Ishikawa (cell line): ENCODE measurements around a stretch of chr17.

GRCh38 chr17:78268873-78270080 lies 37.8 kb downstream of the TMEM235 start:
- RRBS, result 50% methylated on average over 11 of the region's 39 CpGs

DNA sequence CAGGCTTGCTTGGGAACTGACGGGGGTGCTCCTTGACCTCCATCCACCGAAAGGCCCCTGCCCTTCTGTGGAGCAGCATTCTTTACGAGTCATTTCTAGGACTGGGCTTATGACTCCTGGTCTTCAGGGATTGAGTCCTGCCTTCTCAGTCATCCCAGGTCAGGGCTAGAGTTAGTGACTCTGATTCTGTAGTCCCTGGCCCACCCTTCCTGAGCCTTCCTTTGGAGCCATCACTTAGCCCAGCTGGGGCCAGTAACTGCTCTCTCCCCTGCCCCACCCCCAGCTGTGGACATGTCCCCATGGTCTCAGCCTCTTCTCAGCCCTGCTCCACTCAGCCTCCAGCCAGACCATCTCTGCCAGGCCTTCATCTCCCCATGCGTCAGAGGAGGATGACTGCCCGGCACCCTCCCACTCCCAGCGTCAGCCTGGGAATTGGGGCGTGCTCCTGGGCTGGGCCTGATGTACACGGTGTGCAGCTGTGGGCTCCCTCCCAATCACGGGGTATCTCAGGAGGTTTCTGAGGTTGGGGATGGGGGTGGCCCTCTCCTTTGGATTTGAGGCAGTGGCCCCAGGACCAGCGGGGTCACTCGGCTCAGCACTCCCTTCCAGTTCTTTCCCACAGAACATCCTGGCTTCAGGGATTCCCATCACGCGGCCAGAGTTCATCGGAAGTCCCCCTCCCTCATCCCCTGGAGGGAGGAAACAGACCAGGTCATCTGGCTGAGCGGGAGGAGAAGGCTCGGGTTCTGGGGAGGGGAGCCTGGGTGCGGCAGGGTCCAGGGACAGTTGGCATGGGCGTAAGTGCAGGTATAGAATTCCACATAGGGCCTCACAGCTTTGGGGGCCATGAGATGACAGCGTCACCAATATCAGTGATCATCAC lies 37.0 kb downstream of the SOCS3 start:
- RRBS, result no CpG with 5 or more reads among the region's 19 CpGs

DNA sequence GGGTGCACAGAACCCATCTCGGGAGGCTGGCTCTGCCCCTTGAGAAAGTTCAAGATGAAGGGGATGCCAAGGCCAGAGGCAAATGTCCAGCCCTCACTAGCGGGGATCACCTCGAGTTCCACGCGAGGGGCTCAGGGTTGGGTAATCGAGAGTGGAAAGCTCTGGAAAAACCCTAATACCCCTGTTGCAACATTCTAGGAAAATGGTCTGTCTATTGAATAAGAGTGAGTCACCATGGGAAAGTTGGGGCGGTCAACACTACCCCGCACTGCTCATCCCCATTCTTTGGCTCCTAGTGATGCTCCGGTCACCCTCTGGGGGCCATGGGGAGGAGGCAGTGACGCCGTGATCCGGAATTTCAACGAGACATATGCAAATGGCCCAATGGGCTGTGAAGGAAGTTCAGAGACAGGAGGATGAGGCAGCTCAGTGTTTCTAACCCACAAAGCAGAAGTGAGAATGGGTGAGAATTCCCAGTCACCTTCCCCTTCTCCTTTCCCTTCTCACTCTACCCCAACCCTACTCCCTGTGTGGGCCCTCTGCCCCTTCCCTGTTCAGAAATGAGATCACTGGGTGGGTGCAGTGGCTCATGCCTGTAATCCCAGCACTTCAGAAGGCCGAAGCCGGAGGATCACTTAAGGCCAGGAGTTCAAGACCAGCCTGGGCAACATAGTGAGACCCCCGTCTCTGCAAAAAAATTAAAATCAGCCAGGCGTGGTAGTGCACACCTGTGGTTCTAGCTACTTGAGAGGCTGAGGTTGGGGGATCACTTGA lies 22.4 kb downstream of the SOCS3 start:
- RRBS, result 85% methylated on average over 4 of the region's 17 CpGs

- RRBS, result 82% methylated on average over 2 of the region's 20 CpGs
Observed at GRCh38 chr17:78351382-78352158, 8.3 kb downstream of the SOCS3 start.

DNA sequence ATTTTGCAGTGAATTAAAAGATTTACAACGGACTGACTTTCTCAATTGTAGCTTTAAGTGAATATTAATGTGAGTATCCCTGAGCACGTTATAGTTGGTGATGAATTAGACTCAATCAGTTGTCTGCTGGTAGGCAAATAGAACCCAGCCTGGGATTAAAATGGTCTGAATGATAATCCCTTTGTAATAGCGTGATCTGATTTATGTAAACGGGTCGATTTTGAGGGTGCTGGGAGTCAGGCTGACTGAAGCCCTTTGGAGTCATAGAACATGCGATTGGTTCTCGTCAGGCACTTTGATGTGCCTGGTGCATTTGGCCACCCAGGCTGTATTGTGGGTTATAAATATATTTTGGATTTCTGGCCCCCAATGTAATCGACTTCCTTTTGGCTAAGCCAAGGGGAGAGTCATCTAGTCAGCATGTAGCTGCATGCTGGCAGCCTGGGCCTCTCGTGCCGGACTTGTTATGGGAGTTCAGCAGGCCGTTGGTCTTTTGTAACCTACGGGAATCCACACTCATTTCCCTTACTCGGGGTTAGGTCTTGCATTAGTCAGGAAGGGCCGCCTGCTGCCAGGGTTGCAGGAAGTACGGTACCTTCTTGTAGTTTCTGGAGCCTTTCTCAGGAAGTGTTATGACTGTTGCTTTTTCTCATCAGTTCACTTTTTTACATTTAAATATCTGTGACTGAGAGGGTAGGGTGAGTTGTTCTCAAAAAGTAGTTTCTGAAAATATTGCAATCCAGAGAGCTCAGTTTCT lies 5.5 kb downstream of the PGS1 start:
- RRBS, result no CpG with 5 or more reads among the region's 15 CpGs

DNA sequence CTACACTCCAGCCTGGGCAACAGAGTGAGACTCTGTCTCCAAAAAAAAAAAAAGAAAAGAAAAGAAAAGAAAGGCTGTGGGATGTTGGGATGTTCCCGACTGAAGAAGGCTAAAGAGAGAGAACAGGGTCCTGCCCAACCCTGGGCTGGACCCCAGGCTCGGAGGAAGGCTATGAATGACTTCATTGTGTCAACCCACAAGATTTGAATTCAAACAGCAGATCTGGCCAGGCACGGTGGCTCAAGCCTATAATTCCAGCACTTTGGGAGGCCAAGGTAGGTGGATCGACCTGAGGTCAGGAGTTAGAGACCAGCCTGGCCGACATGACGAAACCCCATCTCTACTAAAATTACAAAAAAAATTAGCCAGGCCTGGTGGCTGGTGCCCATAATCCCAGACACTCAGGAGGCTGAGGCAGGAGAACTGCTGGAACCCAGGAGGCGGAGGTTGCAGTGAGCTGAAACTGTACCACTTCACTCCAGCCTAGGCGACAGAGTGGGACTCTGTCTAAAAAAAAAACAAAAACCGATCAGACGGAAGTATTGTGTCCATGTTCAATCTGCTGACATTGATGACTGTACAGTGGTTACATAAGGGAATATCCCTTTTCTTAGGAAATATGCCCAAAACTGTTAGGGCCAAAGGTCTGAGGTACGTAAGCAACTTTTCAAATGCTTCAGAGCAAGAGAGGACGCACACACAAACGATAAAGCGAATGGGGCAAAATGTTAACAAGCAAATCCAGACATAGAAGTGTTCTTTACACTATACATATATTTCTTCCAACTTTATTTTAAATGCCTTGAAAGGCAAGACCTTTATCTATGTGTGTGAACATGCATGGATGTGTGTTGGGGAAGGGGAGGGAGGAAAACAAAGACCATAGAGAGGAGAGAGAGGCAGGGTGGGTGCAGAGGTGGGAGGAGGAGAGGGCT lies 69.7 kb upstream of the DNAH17 start:
- RRBS, result no CpG with 5 or more reads among the region's 14 CpGs

GRCh38 chr17:78665066-78665654 lies 88.0 kb upstream of the DNAH17 start:
- RRBS, result no CpG with 5 or more reads among the region's 19 CpGs

DNA sequence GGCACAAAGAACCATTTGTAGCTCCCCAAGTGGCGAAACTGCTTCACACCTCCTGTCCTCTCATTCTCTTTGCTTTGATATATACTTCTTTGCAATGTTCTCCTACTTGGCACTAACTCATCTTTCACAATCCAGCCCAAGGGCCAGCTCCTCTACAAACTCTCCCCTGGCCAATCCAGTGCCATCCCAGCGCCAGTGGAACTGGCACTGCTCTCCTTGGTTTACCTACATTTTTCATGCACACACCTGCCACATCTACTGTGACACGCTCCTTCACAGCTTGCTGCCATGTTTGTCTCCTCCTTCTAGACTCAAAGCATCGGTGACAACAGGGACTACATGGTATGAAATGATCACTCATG lies 12.8 kb downstream of the CYTH1 start:
- RRBS, result no CpG with 5 or more reads among the region's 4 CpGs

DNA sequence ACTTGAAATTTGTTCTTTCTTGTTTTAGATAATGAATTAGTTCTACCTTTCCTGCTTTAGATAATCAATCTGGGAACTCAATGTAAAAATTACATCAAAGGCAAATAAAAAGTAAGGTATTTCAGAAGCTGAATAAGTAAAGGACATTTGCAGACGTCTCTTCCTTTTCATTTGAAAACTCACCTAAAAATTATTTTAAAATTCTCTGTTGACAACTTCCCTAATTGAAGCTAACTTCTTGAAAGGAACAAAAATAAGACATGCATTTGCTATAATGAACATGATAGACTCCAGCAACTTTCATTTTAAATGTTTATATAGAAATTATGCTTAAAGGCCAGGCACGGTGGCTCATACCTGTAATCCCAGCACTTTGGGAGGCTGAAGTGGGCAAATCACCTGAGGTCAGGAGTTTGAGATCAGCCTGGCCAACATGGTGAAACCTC lies 6.5 kb downstream of the CYTH1 start:
- RRBS, result no CpG with 5 or more reads among the region's 2 CpGs

DNA sequence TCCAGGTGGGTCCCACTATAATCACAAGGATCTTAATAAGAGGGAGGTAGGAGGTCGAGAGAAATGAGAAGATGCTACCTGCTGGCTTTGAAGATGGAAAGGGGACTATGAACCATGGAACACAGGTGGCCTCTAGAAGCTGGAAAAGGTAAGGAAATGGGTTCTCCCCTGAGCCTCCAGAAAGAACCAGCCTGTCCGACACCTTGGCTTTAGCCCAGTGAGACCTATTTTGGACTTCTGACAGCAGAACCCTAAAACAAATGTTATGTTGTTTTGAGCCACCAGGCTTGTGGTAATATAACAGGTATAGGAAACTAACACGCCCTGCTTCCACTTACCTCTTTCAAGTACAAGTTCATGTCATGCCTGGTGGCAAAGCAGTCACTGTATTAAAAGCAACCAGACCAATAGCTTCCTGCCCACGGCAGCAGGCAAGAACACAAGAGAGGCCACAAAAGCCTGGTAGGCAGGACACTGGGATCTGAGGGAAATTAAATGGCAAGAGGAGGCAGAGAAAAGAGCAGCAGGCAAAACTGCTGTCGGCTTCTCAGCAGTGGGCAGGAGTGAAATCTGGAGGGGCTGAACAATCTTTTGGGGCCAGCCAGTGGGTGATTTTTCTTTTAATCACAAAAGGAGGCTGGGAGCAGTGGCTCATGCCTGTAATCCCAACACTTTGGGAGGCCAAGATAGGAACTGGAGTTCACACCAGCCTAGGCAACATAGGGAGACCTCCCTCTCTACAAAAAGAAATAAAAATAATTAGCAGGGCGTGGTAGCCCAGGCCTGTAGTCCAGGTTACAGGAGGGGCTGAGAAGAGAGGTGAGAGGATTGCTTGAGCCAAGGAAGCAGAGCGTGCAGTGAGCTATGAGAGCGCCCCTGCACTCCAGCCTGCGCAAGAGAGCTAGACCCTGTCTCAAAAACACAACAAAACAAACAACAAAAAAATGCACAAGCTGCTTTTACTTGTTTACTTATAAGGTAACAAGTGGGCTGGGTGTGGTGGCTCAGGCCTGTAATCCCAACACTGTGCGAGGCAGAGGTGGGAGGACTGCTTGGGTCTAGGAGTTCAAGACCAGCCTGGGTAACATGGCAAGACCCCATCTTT lies 2.1 kb downstream of the CYTH1 start:
- RRBS, result no CpG with 5 or more reads among the region's 10 CpGs

DNA sequence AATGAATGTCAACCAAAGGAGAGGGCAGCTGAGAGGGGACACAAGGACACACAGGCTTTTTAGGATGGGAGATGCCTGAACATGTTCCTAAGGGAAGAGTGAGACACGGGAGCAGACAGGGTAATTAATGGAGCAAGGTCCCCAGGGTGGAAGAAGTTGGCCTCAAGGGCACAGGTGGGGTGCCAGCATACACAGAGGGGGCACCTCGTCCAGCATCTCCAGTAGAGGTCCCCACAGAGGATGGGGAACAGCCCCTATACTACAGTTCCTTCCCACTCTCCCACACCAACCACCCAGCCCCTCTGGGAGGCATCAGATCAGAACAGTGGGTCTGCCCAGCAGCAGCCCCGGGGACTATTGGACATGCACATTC lies 10.1 kb upstream of the CYTH1 start:
- RRBS, result 92% methylated on average over 1 of the region's 3 CpGs

DNA sequence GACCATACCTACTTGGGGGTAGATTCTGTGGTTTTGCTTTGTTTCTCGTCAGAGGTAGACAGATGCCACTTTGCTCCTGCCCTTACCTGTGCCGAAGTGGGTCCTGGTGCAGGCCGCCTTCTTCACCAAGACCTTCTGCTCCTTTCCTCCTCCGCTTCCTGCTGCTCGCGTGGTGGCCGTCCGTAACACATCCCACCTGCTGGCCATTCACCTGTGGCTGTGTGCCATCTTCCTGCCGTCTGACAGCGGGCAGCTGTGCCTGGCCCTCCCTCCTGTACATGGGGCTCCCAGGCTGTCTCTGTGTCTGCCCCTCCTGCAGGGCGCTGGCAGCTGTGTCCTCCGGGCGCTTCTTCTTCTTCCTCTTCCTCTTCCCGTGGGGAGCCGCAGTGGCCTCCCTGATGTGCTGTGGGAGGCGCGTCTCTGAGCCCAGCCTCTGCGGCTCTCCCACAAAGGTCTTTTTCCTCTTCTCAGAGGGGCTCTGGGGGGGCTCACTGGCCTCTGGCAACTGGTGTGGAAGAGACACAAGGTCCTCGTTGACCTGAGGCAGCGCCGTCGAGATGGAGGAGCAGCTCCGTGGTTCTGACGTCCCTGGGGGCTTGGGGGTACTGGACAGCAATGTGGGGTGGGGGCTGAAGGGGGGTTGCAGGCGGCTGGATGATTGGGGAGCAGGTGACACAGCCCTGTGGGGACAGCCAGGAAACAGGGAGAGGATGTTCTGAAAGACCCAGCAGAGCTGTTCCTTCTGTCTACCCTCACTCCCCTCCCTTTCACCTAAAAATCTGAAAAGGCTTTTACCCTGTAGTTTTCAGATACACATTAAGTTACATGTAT lies 21.4 kb upstream of the CYTH1 start:
- RRBS, result no CpG with 5 or more reads among the region's 25 CpGs

DNA sequence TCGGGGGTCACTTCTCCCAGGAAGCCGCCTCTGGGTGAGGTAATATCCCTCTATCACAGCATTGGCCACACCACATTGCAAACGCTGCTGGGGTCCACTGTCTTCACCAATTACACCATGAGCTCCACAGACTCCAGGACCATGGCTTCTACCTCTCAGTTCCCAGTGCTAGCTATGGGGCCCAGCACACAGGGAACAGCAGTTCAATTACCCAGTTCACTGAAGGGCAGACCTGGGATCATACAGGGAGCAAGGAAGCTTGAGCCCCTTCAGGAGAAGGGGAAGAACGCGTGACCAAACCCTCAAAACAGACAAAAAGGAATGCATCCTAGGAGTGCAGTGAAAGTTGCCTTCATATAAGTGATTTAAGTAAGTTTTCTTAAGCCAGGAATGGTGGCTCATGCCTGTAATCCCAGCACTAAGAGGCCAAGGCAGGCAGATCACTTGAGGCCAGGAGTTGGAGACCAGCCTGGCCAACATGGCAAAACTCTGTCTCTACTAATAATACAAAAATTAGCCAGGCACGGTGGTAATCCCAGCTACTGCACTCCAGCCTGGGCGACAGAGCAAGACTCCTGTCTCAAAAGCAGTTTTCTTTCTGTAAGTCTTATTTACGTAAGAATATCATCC lies 14.6 kb downstream of the USP36 start:
- RRBS, result no CpG with 5 or more reads among the region's 8 CpGs

GRCh38 chr17:78827001-78827751 lies 13.4 kb downstream of the USP36 start:
- RRBS, result 93% methylated on average over 3 of the region's 21 CpGs

- RRBS, result 92% methylated on average over 1 of the region's 3 CpGs
Observed at GRCh38 chr17:78835774-78836090, 4.9 kb downstream of the USP36 start.

GRCh38 chr17:78854395-78855149 lies 14.0 kb upstream of the USP36 start:
- RRBS, result 87% methylated on average over 2 of the region's 12 CpGs

DNA sequence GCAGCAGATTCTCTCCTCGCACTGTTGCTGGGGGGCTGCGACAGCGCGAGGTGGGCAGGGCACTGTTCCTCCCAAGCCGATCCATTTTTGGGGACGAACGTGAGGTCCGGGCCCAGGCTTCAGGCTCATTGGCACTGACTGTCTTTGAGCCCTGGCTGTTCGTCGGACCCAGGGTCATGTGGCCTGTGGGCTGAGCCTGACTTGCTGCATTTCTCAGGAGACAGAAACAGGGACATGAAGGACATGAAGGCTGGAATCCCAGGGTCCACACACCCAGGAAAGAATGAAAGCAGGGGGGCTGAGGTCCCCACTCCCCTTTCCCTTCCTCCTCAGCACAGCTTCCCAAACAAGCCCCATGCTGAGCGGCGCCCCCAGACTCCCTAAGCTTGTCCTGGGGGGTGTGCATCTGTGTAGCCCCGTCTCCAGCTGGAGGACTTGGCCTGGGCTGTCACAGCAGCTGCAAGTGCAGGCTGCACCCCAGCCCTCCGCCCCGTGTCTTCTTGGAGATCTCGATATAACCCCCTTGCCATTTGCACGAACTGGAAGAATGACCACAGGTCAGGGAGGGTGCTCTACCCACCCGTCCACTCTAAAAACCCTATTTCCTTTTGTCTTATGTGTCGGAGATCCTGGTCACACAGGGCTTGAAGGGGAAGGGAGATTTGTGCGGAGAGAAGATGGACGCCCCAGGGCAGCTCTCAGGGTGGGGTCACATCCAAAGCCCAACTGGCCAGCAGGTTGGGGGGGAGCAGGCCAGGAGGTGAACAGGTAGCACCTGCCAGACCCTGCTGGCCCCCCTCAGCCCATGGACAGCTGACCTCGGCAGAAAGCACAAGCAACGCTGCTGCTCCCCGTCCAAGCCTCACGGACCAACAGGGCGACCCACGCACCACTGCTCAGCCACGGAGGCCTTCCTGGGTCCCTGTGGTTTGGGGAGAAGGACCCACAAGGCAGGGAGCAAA lies 18.5 kb downstream of the CEP295NL start:
- RRBS, result 83% methylated on average over 5 of the region's 28 CpGs

DNA sequence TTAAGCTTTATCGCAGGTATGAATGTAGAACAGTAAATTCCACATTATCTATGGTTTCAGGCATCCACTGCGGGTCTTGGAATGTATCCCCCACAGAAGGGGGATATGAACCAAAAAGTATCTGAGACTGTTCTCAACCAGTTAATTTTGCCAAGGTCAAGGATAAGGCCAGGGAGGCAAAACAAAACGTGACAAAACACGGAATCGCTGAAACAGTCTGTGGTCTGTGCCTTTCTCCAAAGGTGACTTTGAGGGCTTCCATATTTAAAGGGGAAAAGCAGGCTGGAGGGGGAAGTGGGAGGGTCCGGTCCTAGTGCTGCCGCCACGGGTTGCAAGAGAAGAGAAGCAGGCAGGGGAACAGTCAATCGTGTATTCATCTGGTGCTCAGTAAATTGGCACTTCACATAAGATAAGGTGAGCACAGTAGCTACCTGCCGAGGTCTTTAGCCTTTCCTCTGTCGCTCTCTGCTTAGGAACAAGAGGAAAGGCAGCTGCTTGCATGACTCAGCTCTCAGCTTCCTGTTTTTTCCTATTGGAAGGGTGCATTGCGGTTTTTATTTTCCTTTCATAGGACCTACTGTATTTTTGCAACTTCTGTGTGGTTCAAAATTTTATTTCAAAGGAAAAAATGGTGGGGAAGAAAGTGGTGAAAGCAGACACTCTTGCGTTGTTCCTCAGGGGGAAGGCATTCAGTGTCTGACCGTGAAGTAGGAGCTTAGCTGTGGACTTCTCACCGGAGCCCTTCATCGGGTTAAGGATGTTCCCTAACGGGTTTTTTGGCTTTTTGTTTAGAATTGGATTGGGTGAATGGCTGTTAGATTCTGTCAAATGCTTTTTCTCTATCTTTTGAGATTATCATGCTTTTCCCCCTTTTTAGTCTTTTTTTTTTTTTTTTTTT lies 7.0 kb upstream of the LGALS3BP start:
- RRBS, result no CpG with 5 or more reads among the region's 17 CpGs

DNA sequence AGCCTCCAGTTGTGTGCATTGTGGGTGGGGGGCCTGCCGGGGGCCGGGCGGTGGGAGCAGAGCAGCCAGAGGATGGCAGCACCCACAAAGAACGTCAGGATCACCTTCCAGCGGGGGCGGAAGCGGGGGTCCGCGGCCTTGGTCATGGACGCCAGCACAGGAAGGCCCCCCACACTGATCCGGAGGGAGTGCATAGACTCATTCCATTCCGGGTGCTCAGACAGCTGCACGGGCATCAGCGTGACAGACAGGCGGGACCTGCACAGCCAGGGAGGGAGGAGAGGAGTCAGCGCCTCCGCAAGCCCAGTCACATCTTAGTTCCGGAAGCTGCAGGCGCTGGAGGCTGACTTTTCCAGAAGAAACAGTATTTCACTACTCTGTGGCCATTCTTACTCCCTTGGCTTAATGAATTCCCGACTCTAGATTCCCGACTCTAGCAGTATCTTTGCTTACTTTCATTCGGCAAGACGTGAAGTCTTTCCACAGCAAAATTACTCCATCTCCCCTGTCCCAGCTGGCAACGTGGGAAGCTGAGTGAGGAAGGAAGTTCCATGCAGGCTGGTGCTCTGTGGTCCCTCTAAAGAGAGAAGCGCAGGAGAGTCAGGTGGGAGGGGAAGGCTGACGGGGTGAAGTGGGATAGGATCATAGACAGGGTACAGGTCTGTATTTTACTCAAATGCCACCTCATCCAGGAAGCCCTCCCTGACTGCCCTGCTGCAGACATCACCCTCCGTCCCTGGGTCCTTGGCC lies 12.0 kb downstream of the CANT1 start:
- RRBS, result 94% methylated on average over 7 of the region's 27 CpGs

DNA sequence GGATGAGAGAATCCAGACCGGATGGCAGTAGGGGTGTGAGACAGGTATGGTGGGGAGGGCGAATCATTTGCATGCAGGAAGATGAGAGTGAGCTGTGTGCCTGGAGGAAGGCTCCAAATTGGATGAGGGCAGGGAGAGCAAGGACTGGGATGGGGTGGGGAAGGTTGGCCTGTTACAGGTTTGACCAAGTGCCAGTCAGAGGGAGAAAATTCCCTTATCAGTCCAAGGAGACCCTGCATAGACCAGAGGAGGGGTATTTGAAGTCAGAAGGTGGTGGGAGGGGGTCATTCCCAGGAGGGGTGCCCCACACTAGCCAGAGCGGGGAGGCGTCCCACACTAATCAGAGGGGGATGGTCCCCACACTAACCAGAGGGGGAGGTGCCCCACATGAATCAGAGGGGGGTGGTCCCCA lies 785 bp downstream of the CANT1 start:
- RRBS, result no CpG with 5 or more reads among the region's 4 CpGs